ENCODE results near the gene RAD52.

GRCh38 chr12:76257-76603 is 9.7 kb downstream of the IQSEC3 start:
- PRO-cap = no peak

DNA sequence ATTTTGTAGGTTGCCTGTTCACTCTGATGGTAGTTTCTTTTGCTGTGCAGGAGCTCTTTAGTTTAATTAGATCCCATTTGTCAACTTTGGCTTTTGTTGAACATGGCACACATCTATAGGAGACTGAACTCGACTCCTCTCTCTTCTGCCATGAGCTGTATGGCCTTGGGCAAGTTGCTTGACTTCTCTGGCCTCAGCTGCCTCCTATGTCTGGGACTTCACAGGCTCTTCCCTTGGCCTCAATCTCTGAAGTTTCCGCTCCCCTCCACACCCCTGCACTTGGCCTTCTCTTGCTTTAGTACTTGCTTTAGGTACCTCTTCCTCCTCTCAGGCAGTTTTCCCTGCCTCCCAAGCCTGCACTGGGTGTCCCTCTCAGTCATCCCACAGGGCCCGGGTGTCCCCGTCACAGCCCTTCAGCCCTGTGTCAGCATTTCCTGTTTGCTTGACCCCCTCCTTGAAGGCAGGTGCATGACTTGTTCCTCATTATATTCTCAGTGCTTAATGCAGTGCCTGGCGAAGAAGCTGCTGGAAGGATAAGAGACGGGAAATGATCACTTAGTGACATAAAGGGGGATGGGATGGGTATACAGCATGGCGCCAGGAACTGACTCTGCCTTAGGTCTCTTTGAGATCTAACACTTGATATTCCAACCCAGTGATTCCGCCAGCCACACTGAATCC is 61.4 kb downstream of the IQSEC3 start:
- PRO-cap = no peak

DNA sequence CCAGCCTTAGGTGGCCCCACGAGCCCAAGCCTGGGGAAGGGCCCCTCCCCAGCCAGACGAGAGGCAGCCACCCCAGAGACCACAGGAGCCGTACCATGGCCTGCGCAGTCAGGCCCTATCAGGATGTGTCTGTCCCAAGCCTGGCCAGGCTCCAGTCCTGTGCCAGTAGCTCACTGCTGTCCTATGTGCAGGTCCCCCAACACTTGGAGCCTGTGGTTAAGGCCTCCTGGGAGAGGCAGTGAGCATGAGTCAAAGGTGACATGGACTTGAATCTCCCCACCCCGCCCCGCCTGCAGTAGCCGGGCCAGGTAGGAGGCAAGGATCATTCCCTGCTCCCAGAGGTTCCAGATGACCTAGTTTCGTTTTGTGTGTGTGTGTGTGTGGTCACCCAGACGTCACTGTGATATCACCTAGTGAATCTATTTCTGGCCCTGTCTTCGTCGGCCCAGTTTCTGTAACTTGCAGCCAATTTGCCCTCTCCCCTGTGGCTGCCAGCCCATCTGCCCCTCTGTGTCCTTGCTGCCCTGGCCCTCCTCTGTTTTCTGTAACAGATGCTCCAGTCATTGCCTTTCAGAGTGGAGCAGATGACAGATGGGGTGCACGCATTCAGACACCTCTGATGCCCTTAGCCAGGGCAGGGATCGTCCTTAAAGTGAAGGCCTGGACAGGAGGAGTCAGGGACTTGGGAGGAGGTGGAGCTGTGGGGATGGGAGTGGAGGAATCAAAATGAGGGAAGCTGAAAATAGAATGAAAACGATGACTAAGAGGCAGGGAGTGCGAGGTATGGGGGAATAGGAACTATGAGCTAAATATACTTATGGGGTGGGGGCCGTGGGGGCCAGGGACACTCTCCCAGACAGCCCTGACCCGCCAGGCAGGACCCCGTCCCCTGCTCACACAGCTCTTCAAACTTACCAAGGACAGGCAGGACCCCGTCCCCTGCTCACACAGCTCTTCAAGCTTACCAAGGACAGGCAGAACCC is 37.4 kb downstream of the SLC6A12 start:
- PRO-cap = no peak

DNA sequence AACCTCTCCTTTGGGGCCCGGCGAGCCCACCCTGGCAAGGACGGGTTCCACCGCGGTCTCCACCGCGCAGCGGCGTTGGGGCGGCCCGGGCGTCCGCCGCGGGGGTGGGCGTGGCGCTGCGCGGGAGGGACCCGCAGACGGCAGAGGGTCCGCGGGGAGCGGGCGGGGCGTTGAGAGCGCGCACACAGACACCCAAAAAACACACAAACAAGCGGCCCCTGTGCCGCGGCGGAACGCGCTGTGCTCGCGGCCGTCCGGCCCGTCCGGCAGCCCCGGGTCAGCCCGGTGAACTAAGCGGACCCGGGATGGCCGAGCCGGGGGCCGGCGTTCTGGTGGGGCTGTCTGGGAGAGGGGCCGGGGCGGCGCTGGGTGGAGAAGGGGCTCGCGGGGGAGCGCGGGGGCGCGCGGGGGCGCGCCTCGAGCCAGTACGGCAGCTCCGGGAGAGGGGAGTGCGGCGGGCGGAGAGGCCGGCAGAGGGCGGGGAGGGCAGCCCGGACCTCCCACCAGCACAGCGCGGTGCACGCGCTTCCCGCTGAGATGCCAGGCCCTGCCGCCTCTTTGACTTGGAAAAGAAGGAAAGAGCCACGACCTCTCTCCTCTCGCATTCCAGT is 10.4 kb downstream of the SLC6A12 start:
- PRO-cap = unidirectional peak, plus-strand start at position 210 of the sequence

- PRO-cap = no peak
Observed at GRCh38 chr12:372110-372681, 16.9 kb downstream of the KDM5A start.

- PRO-cap = no peak
Observed at GRCh38 chr12:383843-384503, 5.1 kb downstream of the KDM5A start.

DNA sequence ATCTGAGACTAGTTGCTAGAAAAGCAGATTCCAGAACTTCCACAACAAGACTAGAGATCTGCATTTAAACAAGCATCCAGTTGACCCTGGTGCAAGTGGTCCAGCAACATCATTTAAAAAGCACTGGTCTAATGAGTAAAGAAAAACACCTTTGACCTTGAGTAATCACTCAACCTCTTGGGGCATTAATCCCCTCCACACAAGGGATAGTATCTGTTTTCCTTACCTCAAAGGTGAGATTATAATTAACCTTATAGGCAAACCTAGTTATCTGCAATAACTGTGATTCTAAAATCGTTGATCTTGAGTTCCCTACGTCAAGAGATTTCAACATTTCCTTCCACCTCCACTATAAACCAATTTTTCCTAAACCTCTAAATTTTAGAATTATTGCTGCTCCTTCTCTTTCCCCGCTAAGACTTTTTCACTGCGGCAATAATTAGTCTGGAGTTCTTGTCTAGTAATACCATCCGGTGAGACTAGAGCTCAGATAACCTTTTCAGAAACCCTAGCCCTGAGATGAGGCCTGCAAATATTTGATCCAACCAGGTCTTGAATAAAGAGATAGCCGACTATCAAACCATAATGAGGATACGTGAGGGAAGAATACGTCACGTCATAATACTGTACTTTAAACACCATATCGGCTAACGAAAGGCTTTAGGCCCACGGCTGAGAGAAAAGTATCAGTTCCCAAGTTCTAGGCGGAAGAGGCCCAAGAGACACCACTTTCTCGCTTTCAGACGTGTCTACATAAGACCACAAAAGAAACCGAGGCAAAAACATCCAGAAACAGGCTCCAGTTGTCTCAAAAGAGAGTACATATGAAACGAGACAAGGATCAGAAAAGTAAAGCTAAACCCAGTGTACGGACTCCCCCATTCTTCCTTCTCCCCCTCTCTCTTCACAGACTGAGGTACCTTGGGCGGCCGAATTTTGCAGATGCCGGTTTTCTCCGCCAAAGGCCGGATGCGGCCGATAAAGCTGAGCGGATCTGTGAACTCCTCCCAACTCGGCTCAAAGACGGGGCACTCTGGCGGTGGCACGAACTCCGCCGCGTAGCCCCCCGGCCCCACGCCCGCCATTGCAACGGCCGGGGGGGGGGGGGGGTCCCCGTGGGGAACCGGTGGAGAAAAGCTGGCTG is 741 bp downstream of the KDM5A start:
- PRO-cap = no peak

DNA sequence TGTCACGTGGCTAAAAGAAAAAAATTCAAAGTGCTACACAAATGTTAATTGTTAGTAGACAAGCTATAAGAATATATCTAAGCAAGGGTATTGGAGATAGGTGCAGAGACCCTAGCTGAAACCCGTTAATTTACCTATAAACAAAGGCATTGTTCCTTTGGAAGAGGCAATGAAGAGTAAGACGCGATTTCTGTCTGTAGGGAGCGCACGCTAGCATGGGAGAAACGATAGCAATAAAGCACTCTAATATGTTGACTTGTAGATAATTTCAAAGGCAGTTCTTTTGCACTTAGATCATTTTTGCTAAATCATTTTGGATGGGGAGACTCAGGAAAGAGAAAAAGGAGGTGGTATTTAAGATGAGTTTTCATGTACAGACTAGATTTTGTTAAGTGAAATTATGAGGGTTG is 634 bp downstream of the CCDC77 start:
- PRO-cap = no peak

GRCh38 chr12:459082-459419 is 688 bp upstream of the B4GALNT3 start:
- PRO-cap = no peak

DNA sequence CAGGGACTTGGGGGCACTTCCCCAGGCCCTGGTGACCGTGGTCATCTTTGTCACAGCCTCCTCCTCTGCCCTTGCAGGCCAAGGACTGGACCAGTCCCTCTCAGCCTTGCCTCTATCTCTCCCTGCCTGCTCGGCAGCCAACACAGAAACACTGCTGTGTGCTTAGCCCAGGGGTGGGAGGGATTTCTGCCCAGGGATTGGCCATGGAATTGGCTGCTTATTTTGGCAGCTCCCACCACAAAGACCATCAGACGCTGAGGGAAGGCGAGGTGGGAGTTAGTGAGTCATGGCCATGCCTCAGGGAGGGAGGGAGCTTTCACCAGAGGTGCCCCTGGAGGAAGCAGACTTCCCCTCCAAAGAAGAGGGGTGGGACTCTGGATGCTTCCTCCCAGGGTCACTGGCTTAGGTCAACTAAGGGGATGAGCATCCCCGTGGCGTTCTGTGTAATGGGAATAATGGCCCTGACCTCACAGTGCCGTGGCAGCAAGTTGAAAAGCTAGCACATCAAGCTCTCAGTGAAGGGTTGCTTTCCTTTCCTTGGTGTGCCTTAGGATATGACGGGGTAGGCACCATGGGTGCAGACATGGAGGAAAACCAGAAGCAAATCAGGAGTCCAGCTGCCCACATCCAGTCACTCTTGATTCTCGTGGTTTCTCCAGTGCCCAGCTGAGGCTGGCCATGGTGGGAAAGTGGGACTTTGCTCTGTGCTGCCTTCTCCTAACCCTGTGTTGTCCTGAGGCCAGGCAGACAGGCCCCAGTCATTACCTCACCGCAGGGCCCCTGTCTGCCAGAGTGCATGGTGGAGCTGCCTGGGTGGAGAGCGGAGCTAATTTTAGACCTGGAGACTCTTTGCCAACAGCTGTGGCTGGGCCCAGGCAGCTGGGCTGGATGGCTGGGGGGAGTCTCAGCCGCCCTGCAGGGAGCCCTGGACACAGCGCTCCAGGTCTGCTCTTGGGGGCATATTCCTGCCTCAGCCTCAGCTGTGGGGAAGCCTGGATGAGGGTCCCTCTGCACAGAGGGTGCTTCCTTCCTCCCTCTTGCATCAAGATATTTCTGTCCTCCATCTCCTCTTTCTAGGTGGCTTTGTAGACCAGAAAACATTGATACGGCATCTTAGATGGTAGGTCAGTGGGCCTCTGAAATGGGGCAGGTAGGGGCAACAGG is 21.5 kb downstream of the B4GALNT3 start:
- PRO-cap = unidirectional peak, minus-strand start at position 87 of the sequence; bidirectional peak, plus-strand start at position 901 of the sequence, minus-strand start at position 794 of the sequence

- PRO-cap = no peak
Observed at GRCh38 chr12:516157-517299, 56.8 kb downstream of the B4GALNT3 start.

- PRO-cap = no peak
Observed at GRCh38 chr12:550497-551150, 90.9 kb downstream of the B4GALNT3 start.

DNA sequence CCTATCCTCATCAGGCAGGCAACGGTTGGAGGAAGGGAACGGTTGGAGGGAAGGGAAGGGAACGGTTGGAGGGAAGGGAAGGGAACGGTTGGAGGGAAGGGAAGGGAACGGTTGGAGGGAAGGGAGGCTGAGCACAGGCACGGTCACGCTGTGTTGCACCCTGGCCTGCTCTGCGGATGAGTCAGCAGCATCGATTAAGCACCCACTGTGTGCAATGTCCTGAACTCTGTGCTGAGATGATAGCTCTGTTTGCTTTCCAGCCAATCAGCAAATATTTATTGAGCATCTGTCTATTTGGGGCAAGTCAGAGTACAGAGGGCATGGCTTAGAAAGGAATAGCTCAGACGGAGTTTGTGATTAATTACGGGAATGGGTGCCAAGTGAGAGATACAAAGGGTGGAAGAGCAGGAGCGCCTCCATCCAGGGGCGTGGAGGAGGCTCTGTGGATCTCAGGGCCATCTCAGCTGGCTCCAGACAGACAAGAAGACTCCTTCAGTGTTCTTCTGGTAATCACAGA is 77.7 kb downstream of the NINJ2 start:
- PRO-cap = no peak

DNA sequence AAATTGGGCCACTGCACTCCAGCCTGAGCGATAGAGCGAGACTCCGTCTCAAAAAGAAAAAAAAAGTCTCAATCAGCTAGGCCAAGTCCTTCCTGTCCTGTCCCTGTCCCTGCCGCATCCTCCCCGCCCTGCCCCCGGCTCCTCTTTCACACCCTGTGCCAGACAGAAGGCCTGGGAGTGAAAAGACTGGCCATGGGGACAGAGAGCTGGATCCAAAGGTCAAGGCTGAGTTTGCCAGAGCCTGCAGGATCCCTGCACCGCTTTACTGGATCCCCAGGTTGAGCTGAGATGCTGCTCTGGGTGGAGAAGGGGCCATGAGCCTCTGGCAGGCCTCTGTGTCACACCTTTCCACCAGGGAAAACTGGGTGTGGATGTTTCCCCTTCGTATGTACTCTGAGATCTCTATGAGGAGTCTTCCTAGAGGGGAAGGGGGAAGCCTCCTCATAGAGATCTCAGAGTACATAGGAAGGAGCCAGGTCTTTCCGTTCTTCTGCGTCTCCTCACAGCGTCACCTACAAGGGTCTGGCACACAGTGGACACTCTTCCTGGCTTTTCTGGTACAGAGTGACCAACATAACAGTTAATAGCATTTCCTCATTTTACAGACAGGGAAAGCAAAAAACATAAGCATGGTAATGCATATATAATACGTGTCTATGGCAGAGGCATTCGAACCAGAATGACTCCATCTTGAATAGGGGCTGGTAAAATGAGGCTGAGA is 35.2 kb downstream of the NINJ2 start:
- PRO-cap = no peak

DNA sequence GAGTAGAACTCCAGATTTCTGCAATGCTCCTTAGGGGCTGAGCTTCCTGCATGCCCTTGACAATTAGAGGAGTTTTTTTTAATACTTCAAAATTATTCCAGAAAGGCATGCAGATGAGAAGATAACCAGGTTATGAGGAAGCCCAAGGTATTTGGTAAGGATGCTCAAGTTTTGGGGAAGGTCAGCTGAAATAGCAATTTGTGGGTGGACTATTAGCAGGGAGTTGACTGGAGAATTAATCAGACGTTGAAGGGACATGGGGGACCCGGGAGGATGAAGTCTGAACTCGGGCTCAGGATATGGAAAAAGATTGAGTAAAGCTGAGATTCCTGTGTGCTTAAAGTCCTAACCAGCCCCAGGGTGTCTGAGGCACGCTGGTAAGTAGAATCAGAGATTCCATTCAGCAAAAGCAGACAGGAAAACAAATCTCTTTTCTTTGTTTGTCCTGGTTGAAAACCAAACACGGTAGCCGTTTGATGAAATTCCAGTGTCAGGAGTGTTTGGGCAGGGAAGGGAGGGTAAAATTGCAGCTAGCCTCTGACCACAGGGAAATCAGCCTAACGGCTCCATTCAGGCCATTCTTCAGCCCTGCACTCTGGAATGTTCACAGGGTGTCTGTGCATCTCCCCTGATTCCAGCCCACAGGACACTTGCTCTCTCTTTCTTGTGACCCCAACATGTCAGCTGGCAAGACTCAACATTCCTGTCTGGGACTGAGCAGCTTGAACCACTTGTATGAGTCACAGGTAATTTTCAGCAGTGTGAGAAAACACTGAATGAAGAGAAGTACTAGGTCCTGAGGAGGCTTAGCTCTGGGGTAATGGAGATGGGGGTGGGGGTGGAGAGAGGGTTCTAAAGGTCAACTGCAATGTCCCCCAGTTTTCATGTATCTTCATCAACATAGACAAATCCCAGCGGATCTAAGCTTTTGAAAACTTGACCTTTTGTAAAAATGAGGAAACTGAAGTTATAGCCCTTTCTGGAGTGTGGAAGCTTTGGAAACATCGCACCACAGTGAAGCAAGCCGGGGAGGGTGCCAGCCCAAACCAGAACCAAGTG is 31.0 kb downstream of the NINJ2 start:
- PRO-cap = no peak

DNA sequence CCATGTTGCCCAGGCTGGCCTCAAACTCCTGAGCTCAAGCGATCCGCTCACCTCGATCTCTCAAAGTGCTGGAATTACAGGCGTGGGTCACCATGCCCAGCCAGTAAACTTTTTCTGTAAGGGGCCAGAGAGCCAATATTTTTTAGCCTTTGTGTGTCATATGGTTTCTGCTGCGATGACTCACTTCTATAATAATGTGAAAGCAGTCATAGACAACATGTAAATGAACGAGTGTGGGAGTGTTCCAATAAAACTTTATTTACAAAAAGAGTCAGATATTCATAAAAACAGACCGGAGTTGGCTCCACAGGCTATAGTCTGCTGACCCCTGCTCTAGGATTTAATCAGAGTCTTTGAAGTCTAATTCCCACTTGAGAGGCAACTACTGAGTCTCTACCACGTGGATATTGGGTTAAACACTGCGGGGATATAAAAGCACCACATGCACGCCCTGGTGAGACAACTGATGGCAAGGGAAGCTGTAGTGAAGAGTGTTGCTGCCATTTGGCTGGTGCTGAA is 3.5 kb upstream of the NINJ2 start:
- PRO-cap = no peak

DNA sequence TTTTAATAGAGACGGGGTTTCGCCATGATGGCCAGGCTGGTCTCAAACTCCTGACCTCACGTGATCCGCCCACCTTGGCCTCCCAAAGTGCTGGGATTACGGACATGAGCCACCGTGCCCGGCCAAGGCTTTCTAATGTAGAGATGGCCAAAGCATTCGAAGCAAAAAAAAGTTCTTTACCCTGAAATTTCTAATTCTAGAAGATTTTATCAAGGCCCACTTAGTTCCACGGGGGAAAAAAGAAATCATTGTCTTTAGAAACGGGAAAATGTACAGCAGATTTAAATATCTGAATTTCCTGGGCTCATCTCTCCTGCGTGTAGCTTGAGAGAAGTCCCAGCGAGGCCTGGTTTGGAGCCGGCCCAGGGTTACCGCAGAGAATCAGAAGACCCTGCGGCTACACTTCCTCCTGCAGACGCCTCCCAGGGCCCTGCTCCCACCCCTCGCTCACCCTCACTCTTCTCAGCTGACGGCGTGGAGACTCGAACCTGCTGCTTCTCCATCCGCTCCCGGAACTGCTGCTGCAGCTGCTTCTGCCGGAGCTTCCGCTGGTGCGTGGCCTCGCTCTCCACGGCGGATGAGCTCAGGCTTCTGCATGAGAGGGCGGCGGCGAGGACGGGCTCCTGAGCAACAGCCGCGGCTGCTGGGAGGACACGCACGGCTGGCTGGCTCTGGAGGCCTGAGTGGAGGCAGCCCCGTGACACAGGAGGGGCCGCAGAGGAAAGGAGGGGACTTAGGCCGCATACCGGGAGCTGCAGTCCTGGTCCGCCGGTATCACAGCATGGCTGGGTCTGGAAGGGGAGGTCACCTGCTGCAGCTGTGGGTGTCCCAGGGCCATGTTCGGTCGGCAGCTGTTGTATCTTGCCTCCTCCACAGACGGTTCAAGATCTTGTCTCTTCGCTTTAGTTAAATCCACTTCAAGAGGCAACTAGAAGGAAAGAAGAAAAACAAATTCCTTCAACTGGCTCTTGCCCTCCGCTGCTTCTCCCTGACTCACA is 33.3 kb downstream of the RAD52 start:
- PRO-cap = no peak

GRCh38 chr12:949048-950041 is at the start of gene RAD52:
TSS of gene RAD52 (minus strand) at chr12:949694.
- PRO-cap = bidirectional peak, plus-strand start at chr12:949275, minus-strand start at chr12:949151; bidirectional peak, plus-strand start at chr12:950004, minus-strand start at chr12:949694

DNA sequence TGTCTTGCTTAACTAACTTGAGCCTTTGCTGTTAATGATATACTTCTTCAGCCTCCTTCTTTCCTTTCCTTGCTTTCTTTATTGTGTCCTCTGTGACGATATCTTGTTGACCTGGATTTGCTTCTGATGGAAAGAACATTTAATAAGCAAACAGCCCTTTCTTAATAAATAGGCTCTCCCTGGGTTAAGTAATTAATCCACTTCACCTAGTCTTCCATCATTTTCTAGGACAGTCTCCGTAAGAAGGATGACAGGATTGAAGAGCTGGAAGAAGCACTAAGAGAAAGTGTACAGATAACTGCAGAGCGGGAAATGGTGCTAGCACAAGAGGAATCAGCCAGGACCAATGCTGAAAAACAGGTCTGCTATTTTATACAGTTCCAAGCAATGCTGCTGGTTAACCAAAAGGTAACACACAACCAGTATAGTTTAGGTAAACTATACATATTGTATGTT is 271.8 kb downstream of the ERC1 start:
- PRO-cap = no peak

- PRO-cap = no peak
Observed at GRCh38 chr12:1554184-1554805, 40.1 kb downstream of the FBXL14 start.